Renal cortical epithelial cell (primary cell): ENCODE data around the genes NKD1 and NOD2.

- RRBS: no CpG with 5 or more reads among the region's 3 CpGs
These were observed 63.1 kb upstream of the SIAH1 start for GRCh38 chr16:48448351-48448755.

- RRBS: 4% methylated on average over 4 of the region's 14 CpGs
These were observed 91.2 kb downstream of the C16orf78 start for GRCh38 chr16:49464922-49465121.

DNA sequence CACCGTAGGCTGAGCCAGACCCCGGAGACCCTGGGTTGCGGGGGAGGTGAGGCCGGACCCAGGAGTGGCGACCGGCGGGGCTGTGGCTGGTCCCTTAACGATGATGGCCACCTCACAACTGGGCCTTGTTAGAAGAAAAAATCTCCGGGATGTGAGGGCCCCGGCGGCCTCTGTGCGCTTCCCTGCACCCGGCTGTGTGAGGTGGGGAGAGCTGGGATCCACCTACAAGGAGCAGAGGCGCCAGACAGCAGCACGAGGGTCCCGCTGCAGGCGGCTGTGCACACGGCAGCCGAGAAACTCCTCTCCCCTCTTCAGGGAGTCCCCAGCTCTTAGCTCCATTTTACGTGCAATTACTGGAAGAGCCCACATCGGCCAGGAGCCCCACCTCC, 91.6 kb downstream of the C16orf78 start:
- RRBS: 4% methylated on average over 4 of the region's 21 CpGs

GRCh38 chr16:49923949-49924531, 68.1 kb upstream of the ZNF423 start:
- RRBS: no CpG with 5 or more reads among the region's 9 CpGs

DNA sequence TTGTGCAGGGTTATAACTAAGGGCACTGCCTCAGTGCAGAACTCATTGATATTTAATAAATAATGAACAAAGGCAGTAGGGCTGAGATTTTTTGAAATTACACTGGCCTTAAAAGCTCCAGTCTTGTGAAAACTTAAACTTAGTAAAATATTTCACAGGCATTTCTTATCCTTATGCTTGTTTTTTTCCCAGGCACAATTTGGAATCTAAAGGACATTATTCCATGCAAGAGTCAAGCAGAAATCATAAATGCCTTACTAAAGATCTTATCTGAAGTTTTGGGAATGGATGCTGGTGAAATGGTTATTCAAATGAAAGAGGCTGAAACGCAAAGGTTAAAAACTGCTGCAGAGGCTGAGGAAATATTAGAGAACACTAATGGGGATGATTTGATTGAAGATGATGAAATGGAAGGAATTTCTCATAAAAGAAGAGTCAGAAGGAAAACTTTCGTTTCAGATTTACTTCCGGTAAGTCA, 12.8 kb downstream of the HEATR3 start:
- RRBS: no CpG with 5 or more reads among the region's 3 CpGs

DNA sequence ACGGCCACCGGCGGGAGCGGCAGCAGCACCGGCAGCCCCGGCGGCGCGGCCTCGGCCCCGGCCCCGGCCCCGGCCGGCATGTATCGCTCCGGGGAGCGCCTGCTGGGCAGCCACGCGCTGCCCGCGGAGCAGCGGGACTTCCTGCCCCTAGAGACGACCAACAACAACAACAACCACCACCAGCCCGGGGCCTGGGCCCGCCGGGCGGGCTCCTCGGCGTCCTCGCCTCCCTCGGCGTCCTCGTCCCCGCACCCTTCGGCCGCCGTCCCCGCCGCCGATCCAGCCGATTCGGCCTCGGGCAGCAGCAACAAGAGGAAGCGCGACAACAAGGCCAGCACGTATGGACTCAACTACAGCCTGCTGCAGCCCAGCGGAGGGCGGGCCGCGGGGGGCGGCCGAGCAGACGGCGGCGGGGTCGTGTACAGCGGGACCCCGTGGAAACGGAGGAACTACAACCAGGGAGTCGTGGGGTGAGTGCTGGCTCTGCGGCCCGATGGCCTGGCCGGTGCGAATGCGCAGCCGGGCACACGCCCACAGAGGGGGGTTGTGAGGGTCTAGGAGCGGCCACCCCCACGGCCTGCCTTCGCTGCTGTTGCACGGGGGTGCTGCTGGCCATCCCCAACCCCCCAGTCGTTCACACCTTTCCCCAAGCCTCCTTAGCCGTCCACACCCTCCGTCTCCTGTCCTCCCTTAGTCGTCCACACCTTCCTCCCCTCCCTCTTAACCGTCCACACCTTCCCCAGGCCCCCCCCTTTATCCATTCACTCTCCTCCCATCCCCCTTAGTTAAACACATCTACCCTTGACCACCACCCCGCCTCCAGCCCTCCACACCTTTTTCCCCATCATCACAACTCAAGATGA, 915 bp downstream of the TENT4B start:
- RRBS: 2% methylated on average over 7 of the region's 77 CpGs

GRCh38 chr16:50246284-50247013, 19.9 kb upstream of the ADCY7 start:
- RRBS: 10% methylated on average over 7 of the region's 47 CpGs

DNA sequence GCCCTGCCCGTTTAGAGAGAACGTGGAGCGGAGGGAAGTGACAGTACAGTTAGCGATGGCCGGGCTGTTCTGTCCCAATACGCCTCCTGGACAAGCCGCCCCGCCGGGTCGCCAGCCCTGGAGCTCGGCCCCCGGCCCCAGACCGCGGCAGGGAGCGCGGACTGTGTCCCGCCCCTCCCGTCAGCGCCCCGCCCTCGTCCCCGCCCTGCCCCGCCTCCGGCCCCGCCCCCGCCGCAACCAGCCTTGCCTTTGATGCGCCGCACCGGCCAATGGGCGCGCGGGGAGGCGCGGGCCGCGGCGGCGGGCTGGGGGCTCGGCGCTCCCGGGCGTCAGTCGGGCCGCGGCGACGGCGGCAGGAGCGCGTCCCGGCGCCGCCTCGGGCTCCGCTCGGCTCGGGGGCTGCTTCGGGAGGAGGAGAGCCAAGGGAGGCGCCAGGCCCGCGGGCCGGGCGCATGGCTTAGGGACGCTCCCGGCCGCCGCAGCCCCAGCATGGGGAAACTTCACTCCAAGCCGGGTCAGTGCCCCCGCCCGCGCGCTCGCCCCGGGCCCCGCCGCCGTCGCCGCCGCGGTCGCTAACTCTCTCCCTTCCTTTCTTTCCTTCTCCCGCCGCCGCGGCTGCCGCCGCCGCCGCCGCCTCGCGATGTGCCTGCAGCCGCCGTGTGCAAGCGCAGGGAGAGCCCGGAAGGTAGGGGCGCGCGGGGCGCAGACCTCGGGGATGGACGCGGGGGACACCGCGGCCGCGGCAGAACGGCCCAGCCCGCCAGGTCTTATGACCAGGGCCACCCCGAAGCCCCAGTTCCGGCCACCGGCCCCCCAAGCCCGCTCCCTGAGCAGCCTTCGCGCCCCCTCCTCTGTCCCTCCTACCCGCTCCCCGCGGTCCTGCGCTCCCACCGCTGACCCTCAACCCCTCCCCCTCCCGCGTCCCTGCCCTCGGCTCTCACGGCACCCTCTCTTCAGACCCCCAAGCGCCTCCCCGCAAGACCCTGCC, at the start of gene NKD1:
Gene NKD1 (plus strand): TSS at position 332 of the 988 bp plus-strand sequence.
- RRBS: 2% methylated on average over 55 of the region's 128 CpGs

GRCh38 chr16:50597005-50597403, 48.8 kb downstream of the NKD1 start:
- RRBS: no CpG with 5 or more reads among the region's 7 CpGs

DNA sequence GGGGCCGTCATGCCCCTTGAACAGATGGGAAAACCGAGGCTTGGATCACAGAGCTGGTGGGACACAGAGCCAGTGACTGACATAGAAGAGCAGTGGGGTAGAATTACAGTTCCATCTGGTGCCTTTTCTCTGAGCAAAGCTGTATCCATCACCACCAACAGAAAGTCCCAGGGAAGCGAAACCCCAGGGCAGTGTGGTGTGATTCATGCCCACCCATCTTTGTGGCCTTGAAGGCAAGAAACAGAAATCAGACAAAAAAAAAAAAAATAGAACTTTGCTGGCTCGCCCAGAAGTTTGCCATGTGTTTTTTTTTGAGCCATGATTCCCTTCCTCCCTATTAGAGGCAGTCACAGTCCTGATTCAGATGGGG, 486 bp upstream of the SNX20 start:
- RRBS: no CpG with 5 or more reads among the region's 4 CpGs

DNA sequence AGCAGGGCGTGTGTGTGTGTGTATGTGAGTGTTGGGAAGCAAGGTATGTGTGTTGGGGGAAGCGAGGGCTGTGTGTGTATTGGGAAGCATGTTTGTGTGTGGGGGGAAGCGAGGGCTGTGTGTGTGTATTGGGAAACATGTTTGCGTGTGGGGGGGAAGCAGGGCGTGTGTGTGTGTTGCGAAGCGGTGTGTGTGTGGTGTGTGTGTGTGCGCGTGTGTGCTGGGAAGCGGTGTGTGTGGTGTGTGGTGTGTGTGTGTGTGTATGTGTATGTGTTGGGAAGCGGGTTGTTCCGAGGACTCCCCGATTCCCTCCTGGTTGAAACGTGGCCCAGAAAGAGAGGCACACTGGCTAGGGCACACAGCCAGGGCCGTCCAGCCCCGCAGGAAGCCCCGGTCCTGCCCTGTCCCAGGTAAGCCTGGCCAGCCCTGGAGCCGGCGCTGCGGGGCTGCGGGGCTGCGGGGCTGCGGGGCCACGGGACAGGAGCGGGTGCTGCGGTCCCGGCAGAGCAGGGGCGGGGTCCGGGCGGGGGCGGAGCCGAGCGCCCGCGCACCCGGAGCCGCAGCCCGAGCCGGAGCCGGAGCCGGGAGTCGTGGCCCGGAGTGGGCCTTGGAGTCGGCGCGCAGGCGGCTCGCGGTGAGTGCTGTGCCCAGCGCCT, at the start of gene NOD2:
Gene NOD2 (plus strand): TSS at position 578 of the 656 bp plus-strand sequence.
- RRBS: 2% methylated on average over 17 of the region's 50 CpGs

DNA sequence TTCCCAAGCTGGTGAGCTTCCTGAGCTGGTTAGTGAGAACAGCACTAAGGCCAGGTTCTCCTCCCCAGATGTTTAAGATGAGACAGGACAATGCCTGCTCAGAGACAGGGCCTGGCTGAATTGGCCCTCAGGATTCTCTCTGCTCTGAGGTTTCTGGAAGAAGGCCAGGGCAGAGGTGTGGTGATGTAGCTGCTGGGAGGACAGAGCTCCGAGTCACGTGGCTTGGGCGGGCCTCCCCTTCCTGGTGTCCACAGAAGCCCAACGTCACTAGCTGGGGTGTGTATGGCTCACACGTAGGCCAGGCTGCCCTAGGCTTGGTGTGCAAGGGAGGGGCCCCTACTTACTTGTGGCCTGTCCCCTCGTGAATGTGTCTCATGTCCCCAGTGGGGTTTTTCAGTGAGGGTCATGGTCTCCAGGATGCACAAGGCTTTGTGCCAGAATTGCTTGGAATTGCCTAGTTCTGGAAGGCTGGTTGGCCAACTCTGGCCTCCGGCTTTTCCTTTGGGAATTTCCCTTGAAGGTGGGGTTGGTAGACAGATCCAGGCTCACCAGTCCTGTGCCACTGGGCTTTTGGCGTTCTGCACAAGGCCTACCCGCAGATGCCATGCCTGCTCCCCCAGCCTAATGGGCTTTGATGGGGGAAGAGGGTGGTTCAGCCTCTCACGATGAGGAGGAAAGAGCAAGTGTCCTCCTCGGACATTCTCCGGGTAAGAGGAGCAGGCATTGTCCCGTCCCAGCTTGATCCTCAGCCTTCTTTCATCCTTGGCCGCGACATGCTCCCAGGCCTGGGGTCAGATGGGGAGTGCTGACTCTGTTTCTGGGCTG, 3.4 kb downstream of the NOD2 start:
- RRBS: no CpG with 5 or more reads among the region's 15 CpGs

- RRBS: no CpG with 5 or more reads among the region's 27 CpGs
These were observed 17.3 kb downstream of the NOD2 start for GRCh38 chr16:50710585-50711276.

- RRBS: no CpG with 5 or more reads among the region's 5 CpGs
These were observed 19.6 kb upstream of the CYLD start for GRCh38 chr16:50721782-50723142.

DNA sequence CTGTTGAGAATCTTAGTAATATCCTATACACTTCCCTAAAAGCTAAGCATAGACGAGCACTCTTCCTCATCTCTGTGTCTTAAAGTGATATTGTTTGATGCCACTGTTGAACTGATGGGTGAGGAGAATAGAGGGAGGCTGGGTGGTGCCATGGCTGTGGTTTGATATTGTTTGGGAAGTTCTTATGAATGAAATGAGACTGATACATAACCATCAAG, 46.5 kb downstream of the CYLD start:
- RRBS: no CpG with 5 or more reads among the region's 1 CpG

GRCh38 chr16:50841059-50841575, 99.2 kb downstream of the CYLD start:
- RRBS: no CpG with 5 or more reads among the region's 32 CpGs

DNA sequence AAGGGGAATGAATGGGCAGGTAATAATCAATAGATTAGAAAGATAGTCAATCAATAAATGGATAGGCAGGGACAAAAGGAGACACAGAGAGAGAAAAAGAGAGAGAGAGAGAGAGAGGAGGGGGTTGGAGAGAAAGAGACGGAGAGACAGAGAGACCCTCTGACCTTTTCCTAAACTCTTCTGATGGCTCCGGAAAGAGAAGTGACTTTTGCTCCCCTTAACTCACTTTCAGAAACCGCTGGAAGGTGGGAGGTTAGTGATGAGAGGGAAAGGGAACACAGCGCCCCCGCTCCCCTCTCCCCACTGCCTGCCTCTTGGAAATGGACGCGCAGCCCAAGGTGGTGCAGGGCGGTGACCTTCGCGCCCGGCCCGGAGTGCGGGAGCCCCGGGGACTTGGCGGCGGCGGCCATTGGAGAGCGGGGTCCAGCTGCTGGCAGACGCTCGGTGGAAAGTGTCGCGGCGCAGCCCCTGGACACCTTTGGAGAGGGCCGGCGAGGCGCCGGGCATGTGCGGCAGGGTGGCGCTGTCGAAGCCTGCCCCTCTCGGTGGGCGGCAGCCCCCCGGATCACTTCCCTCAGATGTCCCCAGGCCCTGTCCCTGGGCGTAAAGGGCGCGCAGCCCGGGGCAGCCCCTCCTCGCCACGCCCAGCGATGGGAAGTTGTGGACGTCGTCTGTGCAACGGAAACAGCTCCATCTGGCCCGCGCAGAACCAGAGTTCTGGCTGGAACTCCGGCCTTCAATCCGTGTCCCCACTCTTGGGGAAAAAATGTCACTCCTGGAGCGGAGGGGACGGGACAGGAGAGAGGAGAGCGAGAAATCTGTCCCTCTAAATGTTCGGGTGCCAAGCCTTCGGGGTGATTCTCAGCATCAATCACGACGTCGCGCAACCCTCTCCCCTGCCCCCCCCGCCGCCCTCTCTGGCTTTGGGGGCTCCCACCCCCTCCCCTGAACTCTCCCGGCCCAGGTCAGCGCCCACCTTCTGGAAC, 16.7 kb downstream of the SALL1 start:
- RRBS: 18% methylated on average over 14 of the region's 60 CpGs

GRCh38 chr16:51556965-51557612, 406.0 kb upstream of the SALL1 start:
- RRBS: 15% methylated on average over 2 of the region's 8 CpGs

GRCh38 chr16:52561861-52562475, 15.0 kb upstream of the TOX3 start:
- RRBS: no CpG with 5 or more reads among the region's 3 CpGs